Skeletal muscle satellite cell (primary cell): ENCODE measurements around the gene PSMG4.

GRCh38 chr6:2272704-2273169, 27.3 kb upstream of the GMDS start:
- CAGE, long polyA plus RNA, result no peak

DNA sequence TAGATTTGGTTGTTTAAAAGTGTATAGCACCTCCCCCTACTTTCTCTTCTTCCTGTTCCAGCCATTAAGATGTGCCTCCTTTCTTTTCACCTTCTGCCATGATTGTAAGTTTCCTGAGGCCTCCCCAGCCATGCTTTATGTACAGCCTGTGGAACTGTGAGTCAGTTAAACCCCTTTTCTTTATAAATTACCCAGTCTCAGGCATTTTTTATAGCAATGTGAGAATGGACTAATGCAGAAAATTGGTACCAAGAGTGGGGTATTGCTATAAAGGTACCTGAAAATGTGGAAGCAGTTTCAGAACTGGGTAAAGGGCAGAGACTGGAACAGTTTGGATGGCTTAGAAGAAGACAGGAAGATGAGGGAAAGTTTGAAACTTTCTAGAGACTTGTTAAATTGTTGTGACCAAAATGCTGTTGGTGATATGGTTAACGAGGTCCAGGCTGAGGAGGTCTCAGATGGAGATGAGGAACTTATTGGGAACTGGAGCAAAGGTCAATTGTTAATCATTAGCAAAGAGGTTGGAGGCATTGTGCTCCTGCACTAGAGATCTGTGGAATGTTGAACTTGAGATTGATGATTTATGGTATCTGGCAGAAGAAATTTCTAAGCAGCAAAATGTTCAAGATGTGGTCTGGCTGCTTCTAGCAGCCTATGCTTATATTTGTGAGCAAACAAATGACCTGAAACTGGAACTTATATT, 78.8 kb upstream of the GMDS start:
- CAGE, long polyA plus RNA, result no peak

DNA sequence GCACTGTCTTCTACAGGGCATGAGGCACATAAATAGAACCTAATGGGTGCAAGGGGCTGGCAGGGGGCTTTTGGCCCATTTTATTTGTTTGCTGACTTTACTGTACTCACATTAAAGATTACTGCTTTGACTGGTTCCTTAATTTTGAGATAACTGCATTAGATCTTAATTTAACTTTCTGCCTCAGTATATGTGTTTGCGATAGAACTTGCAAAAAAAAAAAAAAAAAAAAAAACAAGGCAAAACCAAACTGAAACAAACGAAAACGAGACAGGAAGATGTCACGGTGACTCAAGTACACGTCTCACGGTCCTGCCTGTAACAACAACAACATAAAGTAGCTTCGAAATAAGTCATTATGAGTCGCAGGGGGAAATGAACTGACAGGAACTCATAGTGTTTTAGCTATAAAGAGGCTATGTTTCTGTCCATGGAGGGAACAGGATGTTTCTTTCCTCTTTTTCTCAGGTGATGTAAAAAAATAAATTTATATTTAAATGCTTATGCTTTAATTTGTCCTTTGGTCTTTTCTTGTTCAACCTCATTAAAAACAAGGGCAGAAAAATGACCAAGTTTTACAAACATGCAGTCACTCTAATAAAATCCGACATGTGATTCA, 133.8 kb upstream of the GMDS start:
- CAGE, long polyA plus RNA, result no peak

GRCh38 chr6:2480564-2481011, 235.2 kb upstream of the GMDS start:
- CAGE, long polyA plus RNA, result no peak

- CAGE, long polyA plus RNA, result no peak
Observed at GRCh38 chr6:2502345-2502721, 248.4 kb downstream of the MYLK4 start.

DNA sequence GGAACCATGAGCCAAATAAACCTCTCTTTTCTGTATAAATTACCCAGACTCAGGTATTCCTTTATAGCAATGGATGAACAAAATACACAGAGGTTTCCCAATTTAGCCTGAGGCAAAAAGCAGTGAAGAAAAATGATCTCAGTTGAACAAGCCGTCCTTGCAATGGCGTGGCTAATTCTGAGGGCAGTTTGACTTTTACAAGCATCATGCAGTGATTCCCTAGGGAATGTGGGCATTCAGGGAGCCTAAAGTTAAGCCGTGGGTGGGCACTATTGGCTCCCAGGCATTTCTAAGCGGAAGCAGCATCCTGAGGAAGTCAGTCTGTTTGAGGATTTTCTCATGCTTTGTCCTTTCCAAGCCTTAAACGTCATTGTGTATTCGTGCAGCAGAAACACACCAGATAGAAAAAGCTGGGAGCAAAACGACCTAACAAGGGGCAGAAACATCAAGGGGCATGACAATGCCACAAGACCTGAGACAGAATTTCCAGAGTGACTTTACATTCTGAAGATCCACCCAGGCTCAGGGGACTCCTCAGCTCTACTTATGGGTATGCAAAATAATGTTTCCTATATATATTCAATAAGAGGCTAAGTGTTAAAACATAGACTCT, 133.8 kb downstream of the MYLK4 start:
- CAGE, long polyA plus RNA, result no peak

GRCh38 chr6:2762929-2763173, 2.3 kb upstream of the WRNIP1 start:
- CAGE, long polyA plus RNA, result no peak

GRCh38 chr6:2817844-2818293, 23.8 kb downstream of the SERPINB1 start:
- CAGE, long polyA plus RNA, result no peak

- CAGE, long polyA plus RNA, result no peak
Observed at GRCh38 chr6:2854772-2855615, 13.3 kb upstream of the SERPINB1 start.

GRCh38 chr6:2877779-2878488, 25.2 kb downstream of the SERPINB9 start:
- CAGE, long polyA plus RNA, result no peak

GRCh38 chr6:2938388-2938709, 33.0 kb downstream of the SERPINB6 start:
- CAGE, long polyA plus RNA, result no peak

DNA sequence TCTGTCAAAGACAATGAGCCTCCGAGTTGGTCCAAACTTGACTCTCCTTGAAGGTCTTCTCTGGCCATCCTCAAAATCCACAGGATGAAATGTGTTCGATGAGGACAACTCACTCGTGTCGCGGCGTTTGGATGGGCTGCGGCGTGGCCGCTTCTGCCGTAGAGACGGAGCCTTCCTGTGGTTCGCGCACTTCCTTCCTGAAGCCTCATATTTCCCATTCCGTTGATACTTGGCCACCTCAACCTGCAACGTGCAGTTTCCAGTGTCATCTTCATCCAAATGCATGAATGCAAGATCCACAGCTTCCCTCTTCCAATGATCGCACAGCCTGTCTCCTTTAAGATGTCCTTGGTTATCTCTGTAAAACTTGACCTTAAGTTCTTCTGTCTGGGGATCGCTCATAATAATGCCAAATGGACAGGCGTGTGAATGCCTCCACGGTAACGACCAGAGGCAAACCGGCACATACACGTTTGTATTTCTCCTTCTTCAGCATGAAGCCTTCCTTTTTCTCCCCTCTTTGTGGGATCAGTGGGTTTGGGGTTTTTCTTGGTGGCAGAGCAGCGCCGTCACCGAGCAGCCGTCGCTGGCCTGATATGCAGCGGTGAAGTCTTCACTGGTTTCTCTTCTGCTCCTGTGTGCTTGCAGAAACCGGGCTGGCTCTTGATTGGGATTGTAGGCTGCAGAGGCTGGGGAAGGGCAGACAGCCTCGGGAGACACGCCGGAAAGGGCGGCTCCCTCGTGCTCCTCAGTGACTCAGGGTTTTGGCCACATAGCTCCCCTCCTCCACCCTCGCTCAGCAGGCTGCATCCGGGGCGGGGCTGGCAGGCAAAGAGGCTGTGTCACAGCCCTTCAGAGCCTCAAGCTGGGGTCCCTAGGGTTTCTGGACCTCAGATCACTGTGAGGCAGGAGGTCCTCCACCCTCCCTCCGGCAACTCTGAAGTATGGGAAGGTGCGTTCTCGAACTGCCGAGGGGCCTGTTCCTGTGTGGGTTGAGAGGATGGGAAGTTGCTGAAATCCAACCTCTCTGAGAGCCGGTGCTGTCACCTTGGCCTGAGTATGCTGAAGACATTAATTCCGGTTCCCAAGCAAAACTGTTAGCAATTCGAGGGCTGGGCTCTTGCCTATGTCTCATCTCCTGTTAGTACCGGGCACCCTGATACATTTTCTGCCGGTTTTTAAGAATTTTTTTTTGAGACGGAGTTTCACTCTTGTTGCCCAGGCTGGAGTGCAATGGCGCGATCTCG, 24.0 kb downstream of the NQO2 start:
- CAGE, long polyA plus RNA, result no peak

- CAGE, long polyA plus RNA, result no peak
Observed at GRCh38 chr6:3135620-3136001, 17.1 kb downstream of the BPHL start.

GRCh38 chr6:3258677-3259321, at the start of gene PSMG4:
PSMG4 (plus strand) TSS chr6:3258947.
- CAGE, long polyA plus RNA, result no peak

- CAGE, long polyA plus RNA, result no peak
Observed at GRCh38 chr6:3295230-3295848, 36.6 kb downstream of the PSMG4 start.

DNA sequence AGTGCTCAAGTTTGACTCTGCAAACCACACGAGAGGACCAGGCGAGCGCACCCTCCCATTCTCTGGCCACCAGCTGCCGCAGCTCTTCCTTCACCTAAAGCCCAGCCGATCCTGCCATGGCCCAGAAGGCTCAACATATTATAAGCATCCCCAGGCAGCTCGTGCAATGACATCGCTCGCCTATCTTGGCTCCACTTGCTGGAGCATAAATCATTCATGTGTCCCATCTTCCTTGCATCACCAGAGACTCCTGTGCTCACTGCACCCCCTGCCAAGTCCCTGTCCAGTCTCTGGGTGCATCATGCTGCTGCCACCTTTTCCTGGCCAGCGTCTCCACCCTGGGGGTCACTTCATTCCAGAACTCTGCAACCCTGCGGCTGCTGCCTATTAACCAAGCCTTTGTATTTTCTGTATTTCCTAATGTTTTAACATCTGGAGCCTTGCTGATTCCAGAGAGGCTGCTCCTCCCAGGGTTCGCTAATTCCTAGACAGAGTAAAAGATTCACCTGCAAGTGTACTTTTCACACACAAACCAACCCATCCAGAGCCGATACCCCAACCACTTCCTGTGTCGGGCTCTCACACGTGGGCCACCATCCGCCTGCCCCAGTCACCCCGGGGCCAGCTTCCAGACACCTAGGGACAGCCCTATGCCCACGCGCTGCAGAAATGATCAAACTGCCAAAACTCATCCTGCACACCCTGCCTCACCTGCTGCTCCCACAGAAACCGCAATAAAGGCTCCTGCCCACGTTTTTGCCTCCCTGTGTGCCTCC, 59.2 kb downstream of the PSMG4 start:
- CAGE, long polyA plus RNA, result no peak

- CAGE, long polyA plus RNA, result no peak
Observed at GRCh38 chr6:3364357-3364927, 92.4 kb downstream of the SLC22A23 start.

GRCh38 chr6:3389733-3390202, 67.1 kb downstream of the SLC22A23 start:
- CAGE, long polyA plus RNA, result start-site peak on the minus strand at chr6:3389912-3389935, 16 and 24 reads in 2 replicates

DNA sequence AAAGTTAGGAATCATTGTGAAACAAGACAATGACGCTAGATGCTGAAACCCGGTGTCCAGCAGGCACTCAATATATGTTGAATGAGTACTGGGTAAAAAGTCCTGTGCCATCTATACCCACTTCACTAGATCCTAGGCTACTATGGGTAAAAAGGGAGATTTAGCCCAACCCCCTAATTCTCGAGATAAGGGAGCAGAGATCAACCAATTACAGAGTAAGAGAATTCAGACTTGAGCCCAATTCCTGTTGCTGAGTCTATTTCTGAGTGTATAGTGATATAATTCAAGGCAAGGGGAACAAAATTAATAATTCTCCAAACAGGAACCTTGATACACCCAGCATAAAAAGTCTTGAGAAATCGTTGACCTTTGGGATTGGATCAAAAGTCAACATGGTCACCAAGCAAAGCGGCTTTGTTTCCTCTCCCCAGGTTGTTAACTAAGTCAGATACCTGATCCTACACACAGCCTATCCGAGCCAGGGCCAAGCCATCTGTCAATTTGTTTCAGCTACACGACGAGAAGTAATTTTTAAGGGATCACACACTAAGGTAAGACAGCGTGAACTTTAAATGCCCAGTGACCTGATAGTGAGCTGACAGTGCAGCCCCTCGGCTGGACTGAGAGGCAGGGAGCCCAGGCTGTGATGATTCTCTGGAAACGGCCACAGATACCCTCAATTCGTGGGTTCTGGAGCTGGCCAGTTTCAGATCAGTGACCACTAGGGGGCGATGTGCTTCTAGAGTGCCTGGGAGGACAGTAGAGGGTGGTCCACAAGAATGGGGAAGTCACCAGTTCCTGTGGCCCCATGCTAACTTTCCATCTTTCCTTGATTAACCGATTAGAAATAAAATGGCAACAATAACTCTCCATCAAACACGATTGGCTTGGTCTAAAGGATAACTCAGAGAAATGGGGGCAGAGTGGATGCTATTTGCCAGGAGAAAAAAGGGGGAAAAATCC, 46.2 kb downstream of the SLC22A23 start:
- CAGE, long polyA plus RNA, result no peak

DNA sequence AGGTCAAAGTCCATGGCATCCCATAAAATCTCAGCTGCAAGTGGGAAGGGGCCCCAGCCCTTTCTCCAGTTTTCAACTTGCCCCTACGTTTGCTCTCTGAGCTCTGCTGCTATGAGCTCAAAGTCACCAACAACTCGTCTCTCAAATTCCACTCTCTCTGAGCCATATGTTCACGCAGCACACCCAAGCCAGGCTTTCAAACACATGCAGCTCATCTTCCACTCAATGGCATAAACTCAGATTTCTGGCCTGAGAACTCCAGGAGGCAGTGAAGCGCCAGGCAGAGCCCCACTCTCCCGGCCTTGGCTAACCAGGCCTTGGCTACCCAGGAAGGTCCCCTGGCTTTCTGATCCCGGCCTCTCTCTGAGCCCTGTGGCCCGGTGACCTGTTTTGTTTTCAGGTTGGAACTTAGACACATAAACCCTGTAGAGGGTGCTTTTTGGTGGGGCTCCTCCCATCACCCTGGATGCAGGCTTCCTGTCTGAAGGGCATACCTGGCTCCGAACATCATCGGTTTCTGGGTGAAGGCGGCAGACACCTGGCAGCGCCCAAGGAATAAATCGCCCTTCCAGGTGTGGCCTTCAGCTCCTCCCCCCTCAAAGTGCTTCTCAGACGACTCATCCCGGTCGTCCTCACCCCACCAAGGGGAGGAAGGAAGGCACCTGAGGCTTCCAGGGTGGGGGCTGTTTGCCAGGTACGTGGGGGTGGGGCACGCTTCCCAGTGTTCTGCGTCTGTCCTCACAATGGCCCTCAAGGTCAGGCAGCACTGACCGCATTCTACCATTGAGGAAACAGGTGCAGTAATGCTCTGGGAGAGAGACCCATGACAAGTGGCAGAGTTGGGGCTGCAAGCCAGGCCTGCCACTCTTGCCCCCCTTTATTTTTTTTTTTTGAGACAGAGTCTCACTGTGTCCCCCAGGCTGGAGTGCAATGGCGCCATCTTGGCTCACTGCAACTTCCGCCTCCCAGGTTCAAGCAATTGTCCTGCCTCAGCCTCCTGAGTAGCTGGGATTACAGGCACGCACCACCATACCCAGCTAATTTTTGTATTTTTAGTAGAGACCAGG, 12.2 kb downstream of the SLC22A23 start:
- CAGE, long polyA plus RNA, result no peak